Mesenchymal stem cell of Wharton's jelly (primary cell): ENCODE results near the gene PEX10.

DNA sequence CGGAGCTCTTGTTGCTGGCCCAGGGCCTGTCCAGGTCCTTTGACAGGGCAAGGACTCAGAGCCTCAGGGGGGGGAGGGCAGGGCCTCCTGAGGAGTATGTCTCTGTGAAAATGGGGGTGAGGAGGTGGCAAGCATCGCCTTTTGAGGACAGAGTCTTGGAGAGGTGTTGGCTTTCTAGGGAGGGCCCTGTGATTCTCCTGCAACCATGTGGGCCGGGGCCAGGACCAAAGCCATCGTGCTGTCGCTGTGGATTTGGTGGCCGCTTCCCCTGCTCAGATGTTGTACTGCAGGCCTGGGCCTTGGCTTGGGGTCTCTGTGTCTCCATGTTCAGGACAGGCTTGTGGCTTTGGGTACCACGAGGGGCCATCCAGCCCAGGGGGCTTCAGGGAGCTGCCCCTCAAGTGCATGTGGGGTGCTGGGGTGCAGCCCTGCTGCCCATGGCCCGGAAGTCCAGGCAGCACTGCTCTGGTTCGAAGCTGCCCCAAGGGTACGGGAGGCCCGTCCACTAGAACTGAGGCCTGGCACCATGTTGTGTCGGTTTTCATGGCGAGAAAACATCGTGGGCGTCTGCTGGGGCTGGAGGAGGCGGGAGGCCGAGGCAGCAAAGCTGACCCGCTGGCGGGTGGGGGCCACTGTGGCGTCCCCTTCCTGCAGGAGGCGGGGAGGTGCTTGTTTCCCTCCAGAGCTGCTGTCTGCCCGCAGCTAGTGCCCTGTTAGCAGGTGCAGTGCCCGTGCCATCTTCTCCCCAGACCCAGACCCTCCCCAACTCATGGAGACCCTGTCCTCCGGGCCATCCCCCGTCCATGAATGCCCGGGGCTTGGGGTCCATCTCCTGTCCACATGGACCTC is 55.4 kb downstream of the SKI start:
- CAGE, long polyA plus RNA = no peak

GRCh38 chr1:2302698-2303772 is 74.9 kb downstream of the SKI start:
- CAGE, long polyA plus RNA = no peak

GRCh38 chr1:2308776-2309331 is 80.7 kb downstream of the SKI start:
- CAGE, long polyA plus RNA = no peak

GRCh38 chr1:2316489-2317057 is 74.8 kb downstream of the MORN1 start:
- CAGE, long polyA plus RNA = no peak

DNA sequence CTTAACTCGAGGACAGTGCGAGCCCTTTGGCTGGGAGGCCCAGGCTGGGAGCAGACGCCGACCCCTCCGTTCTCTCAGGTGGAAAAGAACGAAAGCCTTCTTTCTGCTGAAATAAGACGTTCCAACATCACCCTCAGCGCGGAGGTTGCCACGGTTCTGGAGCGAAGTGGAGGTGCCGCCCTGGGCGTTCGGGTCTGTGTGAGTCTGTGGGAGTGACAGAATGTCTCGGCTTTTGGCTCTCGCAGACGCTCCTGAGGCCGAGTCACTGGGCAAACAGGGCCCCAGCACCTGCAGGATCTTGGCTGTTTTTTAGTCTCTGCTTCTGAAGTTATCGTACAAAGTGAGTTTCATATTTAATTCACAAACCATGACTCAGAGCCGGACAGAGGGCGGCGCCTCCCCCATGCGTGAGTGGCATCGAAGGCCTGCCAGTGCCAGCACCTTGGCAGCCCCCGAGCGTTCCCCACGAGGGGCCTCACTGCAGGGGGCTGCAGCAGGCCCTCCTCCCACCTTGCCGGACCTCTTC is 56.6 kb downstream of the MORN1 start:
- CAGE, long polyA plus RNA = no peak

DNA sequence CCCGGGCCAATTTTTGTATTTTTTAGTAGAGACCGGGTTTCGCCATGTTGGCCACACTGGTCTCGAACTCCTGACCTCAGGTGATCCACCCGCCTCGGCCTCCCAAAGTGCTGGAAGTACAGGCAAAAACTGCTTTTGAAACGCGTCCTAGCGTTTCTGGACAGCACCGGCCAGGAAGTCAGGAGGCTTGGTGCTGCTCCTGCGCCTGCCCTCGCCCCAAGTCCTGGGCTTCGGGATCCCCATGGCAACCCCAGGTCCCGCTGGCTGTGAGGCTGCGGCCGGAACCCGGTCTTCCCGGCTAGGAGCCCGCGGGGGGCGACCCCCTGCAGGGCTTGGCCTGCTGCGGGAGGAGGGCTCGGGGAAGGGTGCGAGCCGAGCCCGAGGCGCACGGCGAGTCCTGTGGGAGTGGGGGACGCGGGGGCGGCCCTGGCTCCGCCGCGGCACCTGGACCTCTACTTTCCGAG is 420 bp downstream of the MORN1 start:
- CAGE, long polyA plus RNA = no peak

GRCh38 chr1:2411777-2412635 is at the start of gene PEX10:
Gene PEX10 (minus strand): TSS chr1:2412564.
- CAGE, long polyA plus RNA = no peak

GRCh38 chr1:2520978-2521491 is 5.4 kb downstream of the PANK4 start:
- CAGE, long polyA plus RNA = no peak

DNA sequence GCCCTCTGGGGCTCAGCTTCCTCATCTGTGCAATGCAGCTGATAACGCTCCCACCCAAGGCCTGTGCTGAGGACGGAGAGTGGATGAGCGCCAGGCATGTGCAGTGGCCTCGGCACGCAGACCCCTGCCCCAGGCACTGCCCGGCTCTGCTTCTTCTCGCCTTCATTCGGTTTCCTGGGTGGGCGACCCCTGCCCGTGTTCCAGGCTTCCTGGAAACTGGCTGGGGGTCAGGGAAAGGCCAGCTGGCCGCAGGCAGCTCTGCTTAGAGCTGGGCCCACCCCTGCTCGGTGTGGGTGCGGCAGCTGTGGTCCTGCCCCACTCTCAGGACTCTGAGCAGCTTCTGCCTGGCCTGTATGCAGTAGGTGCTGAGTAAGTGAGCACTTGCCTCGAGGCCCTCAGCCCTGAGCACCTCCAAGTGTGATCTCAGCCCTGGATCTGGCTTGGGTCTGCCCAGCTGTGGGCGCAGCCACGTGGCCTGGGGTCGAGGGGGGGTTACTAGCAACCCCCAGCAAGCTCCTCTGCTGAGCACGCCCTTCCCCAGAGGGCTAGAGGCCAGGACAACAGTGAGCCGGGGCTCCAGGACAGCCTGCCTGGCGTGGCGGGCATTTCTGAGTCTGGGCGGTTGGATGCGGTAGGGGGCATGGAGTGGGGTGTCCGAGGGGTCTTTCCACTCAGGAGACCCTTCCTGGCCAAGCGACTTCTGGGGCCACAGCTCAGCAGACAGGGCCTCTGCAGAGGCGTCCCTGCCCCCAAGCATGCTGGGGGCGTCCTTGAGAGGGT is 11.8 kb upstream of the TNFRSF14 start:
- CAGE, long polyA plus RNA = no peak

- CAGE, long polyA plus RNA = no peak
Measured at GRCh38 chr1:2547226-2547462, 9.0 kb upstream of the TNFRSF14 start.

DNA sequence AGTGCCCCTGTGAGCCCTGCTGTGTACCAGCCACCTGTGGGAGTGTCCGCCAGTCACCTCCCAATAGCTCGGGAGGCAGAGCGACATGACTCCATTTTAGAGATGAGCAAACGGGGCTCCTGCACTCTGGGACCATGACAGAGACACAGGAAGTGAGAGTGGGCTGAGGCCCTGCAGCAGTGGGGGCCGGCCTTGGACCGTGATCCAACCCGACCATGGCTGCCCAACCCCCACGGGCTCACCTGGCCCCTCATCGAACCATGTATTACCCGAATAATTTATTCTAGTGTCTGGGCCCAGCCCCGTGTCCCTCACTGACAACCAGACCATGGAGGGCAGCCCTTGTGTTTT is 8.5 kb upstream of the TNFRSF14 start:
- CAGE, long polyA plus RNA = no peak

GRCh38 chr1:2554991-2555490 is 1.1 kb upstream of the TNFRSF14 start:
- CAGE, long polyA plus RNA = no peak

GRCh38 chr1:2556732-2557400 is 695 bp downstream of the TNFRSF14 start:
- CAGE, long polyA plus RNA = no peak

- CAGE, long polyA plus RNA = no peak
Measured at GRCh38 chr1:2562536-2564025, 6.9 kb downstream of the TNFRSF14 start.

GRCh38 chr1:2575516-2576550 is 10.7 kb upstream of the PRXL2B start:
- CAGE, long polyA plus RNA = no peak

GRCh38 chr1:2638406-2639386 is 5.9 kb upstream of the MMEL1 start:
- CAGE, long polyA plus RNA = no peak

DNA sequence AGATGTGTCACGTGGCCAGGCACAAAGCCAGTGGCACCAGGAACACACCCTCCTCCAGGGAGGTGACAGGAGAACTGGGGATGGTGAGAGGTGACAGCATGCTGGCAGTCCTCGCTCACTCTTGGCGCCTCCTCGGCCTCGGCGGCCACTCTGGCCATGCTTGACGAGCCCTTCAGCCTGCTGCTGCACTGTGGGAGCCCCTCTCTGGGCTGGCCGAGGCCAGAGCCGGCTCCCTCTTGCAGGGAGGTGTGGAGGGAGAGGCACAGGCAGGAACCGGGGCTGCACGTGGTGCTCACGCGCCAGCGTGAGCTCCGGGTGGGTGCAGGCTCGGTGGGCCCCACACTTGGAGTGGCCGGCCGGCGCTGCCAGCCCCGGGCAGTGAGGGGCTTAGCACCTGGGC is 11.5 kb upstream of the TTC34 start:
- CAGE, long polyA plus RNA = no peak

GRCh38 chr1:2847314-2847726 is 45.8 kb upstream of the TTC34 start:
- CAGE, long polyA plus RNA = no peak

- CAGE, long polyA plus RNA = no peak
Measured at GRCh38 chr1:3122307-3122864, 53.4 kb downstream of the PRDM16 start.

DNA sequence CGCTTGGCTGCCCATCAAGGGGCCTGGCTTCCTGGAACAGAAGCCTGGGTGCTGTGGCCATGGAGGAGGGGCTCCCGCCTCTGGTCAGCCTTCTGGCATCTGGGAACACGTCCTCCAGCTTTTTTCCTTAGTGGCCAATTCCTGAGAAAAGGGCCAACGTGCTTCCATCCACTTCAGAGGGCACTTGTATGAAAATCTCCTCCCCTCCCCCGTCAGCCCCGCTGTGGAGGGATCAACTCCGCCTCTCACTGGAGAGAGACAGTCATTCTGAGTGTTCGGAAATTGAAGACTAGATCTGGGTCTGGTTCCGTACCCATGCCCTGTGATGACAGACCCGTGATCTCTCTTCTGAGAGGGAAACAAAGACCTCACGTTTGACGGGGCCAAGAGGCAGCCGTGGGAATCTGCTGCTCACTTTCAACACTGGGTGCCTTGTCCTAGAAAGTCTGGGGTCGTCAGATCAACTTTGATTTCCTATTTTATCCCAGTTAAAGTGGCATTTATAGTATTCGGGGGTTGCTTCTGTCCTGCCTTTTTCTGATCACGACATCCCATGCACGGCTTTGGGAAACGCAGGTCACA is 59.0 kb downstream of the PRDM16 start:
- CAGE, long polyA plus RNA = no peak